Suprapubic skin (tissue), 4 donors: Measurements from ENCODE around the gene LRRFIP2.

- PRO-cap, result no peak
- RAMPAGE, long total RNA, 4 experiments, result no peak in any of the 4 experiments
Observed at GRCh38 chr3:34202964-34203427, 404.6 kb downstream of the PDCD6IP start.

DNA sequence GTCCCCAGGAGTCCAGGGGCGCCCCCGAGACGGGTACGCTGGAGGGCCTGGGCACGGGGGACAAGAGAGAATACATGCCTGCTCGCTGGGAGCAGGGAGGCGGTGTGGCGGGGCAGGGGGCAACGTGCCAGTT, 460 bp upstream of the ARPP21 start:
- PRO-cap, result no peak
- RAMPAGE, long total RNA, 4 experiments, result no peak in any of the 4 experiments

- PRO-cap, result no peak
- RAMPAGE, long total RNA, 4 experiments, result no peak in any of the 4 experiments
Observed at GRCh38 chr3:36136411-36136869, 243.9 kb upstream of the STAC start.

GRCh38 chr3:36381269-36381923, 1.1 kb downstream of the STAC start:
- PRO-cap, result no peak
- RAMPAGE, long total RNA, 4 experiments, result no peak in any of the 4 experiments

DNA sequence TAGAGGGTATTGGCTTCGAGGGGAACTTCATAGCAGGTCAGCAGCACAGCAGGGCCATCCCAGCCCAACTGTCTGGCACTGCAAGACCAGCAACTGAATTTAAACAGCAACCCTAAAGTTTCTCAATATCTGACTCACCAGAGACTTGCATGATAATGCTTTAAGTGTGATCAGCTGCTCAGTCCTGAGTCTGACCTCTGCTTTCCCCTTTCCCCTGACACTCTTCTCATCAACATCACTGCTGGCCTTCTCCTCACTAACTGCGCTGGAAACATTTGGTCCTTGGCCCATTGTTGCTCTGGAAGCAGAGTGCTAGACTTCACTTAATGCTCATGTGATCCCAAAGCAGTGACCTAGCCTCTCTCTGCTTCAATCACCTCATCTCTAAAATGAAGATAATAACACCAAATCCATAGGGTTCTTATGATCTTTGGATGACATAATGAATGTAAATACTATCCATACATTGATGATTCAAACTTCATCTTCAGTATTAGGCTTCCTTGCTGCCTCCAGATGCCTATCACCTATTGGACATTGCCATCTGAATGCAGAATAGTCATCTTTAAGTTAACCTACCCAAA, 114.6 kb downstream of the STAC start:
- PRO-cap, result unidirectional peak, minus-strand start at position 74 of the sequence
- RAMPAGE, long total RNA, 4 experiments, result no peak in any of the 4 experiments

DNA sequence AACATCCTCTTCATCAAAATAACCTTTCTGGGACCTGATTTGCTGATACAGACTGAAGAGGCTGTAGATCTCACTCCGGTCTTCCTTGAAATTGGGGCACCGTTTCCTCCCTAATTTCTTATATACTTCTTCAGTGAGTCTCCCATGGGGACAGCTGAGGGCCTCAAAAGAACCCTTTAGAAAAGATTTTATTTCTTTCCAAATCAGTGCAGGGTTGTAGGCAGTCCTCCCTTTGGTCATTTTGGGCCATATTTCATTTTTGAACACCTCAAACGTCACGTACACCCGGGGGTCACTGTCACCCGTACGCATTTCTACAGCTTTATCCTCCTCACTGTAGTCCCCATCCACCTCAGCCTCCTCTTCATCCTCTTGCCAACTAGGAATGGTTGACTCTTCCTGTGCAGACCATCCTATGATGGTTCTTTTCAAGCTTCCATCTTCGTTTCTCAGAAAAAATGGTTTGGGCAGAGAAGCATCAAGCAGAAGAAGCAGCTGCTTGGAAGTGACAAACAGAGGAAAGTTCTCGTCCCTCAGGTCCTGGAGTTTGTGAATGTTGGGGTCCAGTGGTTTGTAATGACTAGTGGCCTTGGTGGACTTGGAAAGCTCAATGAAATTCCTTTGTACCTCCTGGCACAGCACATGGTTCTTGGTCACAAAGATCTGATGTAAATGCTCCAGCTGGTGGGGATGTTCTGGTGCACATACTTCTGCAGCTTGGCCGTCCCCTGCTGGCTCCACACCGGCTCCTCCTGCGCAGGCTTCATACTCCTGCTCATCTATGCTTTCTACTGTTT, 89.2 kb downstream of the TRANK1 start:
- PRO-cap, result no peak
- RAMPAGE, long total RNA, 4 experiments, result no peak in any of the 4 experiments

GRCh38 chr3:36856791-36857949, 87.7 kb downstream of the TRANK1 start:
- PRO-cap, result no peak
- RAMPAGE, long total RNA, 4 experiments, result no peak in any of the 4 experiments

DNA sequence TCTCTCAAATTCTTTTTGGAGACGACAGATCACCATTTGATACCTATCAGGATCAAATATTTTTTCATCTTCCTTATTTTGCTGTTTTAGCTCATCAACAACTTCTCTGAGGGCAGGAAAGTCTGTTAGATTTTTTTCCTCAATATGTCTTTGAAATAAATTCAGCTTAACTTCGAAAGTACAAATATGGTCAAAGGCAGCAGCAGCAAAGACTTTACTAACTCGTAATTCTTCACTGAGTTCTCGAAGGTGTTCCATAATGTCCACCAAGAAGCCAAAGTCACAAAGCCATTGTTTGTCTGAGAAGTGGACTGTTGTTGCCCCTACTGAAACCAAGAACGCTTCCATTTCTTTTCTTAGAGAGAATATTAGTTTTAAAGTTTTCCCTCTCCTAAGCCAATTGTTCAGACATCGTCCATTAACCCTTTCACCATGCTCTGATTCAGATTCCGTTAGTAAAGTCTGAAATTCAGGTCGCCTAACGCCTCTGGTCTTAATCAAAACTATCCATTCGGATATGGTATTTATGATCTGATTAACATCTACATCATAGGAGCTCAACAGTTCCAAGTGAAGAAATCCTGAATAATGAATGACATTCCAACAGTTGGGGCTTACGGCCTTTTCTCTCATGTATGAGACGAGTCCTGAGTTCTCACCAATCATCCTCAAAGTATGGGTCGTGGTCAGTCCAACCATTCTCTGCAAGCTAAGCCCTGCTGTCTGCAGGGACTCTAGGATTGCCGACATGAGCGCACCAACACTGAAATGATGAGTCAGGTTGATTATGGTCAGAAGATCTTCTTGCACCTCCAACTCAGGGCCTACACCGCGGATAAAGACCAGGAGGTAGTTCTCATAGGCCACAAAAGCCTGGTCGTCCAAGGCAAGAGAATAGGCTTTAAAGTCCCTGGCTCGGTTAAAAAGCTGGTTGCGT, 1.0 kb downstream of the EPM2AIP1 start:
- PRO-cap, result no peak
- RAMPAGE, long total RNA, 4 experiments, result no peak in any of the 4 experiments

GRCh38 chr3:37054938-37055442, 61.7 kb downstream of the MLH1 start:
- PRO-cap, result no peak
- RAMPAGE, long total RNA, 4 experiments, result start-site peak on the minus strand in 1 of 4 experiments, at chr3:37055145-37055164 at its widest, 20 reads per replicate

DNA sequence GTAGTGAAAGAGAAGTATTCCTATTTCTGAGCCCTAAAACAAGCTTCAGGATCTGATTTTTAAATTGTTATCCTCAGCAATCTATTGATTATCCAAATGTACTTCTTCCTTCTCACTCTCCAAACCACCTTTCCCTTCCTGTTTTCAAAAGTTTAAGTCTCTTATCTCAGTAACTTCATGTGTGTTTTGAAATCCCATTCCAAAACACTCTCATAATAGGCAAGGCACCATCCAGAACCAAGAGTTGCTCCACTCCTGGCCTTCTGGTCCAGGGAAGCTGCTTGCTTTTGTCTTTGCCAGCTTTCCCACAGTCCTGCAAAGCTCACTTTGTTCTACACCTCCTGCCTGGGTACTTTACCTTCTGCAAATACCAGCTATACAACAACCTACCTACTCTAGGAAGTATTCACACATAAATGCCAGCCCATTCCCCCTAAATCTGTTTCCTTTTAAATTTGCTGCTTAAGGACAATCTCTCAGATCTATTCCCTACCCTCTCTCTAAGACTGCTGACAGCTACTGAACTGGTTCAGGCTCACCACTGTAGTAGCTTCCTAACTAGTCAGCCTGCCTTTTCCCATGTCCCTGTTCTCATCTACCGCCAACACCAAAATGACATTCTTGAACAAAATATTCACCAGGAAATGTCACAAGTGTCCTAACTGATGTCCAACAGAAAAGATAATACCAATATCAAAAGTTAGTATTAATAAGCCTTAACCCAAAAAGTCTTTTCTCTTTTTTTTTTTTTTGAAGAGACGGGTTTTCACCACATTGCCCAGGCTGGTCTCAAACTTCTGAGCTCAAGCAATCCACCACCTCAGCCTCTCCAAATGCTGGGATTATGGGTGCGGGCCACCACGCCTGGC, 63.7 kb downstream of the MLH1 start:
- PRO-cap, result no peak
- RAMPAGE, long total RNA, 4 experiments, result start-site peak on the minus strand in 1 of 4 experiments, centred at position 537 of the sequence, 10 reads per replicate

DNA sequence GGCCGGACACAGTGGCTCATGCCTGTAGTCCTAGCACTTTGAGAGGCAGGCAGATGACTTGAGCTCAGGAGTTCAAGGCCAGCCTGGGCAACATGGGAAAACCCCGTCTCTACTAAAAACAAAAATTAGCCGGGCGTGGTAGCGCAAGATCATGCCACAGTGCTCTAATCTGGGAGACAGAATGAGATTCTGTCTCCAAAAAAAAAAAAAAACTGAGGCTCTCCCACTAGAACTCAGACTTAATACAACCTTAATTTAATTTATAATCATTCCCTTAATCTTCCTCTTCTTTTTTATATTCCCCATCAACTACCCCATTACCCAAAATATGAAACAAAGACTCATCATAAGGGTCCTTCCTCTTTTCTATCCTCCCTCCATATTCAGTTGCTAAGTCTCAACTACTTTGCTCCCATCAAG, 33.9 kb downstream of the LRRFIP2 start:
- PRO-cap, result no peak
- RAMPAGE, long total RNA, 4 experiments, result no peak in any of the 4 experiments

- PRO-cap, result no peak
- RAMPAGE, long total RNA, 4 experiments, result no peak in any of the 4 experiments
Observed at GRCh38 chr3:37174349-37175232, at the start of gene LRRFIP2. Gene LRRFIP2, minus strand, starts transcription at chr3:37174582.

- PRO-cap, result no peak
- RAMPAGE, long total RNA, 4 experiments, result start-site peak on the plus strand in 1 of 4 experiments, at chr3:37302183-37302290 at its widest, 47 to 58 reads per replicate
Observed at GRCh38 chr3:37301942-37302474, 58.9 kb downstream of the GOLGA4 start.

DNA sequence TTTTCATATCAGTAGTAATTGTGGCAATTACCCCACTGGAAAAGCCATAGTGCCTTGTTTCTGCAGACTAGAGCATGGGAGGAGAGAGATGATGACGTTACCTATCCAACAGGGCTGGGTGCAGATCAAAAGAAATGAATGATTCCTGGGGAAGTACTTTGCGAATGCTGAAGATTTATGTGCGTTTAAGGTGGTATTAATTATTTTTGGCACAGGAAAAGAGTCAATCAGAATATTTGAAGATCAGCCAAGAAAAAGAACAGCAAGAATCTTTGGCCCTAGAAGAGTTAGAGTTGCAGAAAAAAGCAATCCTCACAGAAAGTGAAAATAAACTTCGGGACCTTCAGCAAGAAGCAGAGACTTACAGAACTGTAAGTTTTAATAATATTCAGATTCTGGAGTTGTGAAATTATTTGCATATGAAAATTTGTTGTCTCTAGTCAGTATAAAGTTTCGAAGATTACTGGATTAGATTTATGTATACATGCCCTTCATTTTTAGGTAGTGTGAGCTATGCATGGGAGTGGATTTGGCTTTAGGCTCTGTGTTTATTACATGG, 78.5 kb downstream of the GOLGA4 start:
- PRO-cap, result no peak
- RAMPAGE, long total RNA, 4 experiments, result no peak in any of the 4 experiments

GRCh38 chr3:37661475-37661922, 200.2 kb upstream of the CTDSPL start:
- PRO-cap, result no peak
- RAMPAGE, long total RNA, 4 experiments, result no peak in any of the 4 experiments

- PRO-cap, result no peak
- RAMPAGE, long total RNA, 4 experiments, result no peak in any of the 4 experiments
Observed at GRCh38 chr3:37689771-37690643, 171.7 kb upstream of the CTDSPL start.

DNA sequence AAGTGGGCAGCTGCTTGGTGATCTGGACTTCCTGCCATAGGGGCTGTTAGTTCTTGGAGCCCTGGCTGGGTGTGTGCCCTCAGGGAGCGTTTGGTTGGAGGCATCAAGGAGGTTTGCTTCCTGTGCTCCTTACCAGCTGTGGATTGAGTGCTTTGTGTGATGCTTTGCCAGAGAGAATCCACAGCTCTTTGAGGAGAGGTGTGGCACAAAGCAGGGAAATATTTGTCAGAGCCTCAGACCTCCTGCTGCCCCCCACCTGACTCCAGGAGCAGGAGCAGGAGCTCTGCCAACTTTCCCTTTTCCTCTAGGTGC, 2.3 kb downstream of the CTDSPL start:
- PRO-cap, result no peak
- RAMPAGE, long total RNA, 4 experiments, result no peak in any of the 4 experiments

- PRO-cap, result no peak
- RAMPAGE, long total RNA, 4 experiments, result no peak in any of the 4 experiments
Observed at GRCh38 chr3:37944256-37945339, 46.0 kb upstream of the VILL start.

DNA sequence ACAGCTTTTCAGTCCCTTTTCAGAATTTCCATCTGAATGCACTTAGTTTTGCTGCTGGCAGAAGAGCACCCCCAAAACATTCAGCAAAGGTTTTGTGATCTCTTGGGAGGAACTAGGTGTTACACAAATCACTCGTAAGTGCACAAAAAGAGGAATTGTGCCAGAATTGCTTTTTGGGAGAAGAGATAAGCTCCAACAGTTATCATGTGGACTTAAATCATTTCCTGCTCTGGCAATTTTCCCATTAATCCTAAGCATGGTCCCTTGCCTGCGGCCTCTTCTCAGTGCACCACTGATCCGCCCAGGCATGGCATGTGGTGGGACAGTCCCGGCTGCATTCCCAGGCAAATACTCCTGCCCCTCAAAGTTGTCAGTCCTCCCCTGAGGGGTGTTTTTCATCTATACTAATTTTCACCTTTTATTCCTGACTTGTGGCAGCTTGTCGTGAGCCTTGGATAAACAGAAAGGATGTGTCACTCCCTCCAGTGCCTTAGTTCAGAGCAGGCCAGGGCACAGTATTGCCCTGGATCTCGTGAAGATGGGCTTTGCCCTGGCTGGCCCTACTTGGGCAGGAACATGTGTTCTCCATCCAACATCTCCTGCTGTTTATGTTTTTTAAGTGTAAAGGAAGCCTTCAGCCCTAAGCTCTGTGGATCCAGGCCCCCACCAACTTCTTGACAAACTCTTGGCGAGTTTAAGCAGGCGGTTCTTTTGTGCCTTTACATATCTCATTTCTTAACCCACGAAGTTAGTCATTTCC, 44.6 kb upstream of the VILL start:
- PRO-cap, result no peak
- RAMPAGE, long total RNA, 4 experiments, result no peak in any of the 4 experiments

DNA sequence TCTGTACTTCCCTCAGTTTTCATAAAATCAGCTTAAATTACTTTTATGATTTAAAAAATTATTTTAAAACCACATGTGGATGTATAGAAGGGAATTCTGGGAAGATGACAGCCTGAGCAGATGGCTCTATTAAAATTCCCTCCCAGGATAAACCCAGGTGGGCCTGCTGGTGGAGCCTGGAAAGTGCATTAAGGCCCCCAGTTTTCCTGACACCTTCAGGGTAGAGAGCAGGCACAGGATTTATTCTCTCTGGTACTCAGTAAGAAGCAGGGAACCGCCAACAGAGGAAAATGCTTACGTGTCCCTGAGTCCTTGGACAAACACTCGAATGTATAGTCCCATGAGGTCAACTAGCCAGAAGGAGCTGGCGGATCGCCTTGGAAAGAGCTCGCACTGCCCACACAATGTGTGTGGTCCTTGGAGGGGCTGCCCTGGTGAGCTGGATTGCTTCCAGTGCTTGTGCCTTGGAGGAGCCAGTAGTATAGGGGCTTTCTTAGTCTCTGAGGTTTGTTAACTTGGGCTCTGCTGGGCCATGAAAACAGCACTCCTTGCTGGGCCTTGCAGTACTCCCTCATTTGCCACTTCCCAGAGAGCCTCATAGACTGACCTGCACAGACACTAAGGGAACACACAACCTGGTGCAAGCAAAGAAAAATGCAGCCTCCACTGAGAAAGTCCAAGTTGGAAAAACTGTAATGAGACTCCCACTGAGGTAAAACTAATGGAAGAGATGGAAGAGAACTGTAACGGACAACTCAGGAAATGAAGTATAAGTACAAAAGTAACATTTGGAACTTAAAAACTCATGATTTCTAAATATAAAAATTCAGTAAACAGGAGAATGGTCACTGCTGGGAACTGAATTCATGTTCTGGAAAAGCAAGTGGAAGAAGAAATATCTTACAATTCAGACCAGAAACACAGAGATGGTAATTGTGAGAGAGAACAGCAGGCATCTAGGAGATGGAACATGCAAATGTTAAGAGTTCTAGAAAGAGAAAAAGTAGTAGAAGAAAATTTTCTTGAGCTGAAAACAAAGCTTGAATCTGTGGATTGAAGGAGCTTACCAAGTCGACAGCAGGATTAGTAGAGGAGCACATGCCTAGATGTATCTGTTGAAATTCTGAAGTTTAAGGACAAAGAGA, 40.6 kb upstream of the VILL start:
- PRO-cap, result no peak
- RAMPAGE, long total RNA, 4 experiments, result start-site peak on the plus strand in 1 of 4 experiments, centred at position 368 of the sequence, 31 reads per replicate